Mammary microvascular endothelial cell (primary cell): Measurements from ENCODE around the genes CAPN11 and RUNX2.

DNA sequence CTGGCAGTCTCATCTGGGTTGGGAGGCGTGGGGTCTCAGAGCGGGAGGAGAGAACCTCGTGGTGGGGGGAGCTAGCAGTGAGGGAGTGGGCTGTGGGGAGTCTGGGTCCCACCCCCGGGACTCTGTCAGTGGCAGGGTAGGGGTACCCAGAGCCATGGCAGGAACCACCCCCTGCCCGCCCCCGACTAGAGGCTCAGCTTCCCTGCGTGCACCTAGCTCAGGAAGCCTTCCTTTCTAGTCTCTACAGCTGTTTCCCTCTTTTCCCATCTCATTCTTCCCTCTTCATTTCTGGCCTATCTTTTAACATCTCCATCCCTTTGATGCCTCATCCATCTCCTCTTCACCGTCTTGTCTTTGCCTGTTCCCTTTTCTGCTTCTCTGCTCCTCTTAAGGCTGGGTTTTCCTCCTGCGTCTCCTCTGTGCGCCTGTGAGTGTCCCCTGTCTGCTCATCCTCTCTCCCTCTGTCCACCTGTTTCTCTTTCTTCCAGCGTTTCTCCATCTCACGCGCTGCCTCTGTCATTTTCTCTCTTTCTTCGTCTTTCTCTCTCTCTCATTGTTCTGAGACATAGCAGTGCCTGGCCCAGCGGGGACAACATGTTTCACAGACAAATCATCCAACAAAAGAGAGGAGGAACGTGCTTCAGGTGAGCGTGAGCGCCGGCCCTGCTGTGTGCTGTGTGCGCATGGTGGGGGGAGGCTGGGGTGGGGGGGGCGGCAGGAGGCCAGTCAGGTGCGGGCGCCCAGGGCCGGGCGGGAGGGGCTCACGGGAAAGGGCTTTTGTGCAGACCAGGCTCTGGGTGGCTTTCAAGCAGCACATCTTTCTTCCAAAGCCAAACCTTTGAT is 121.0 kb downstream of the VEGFA start:
- RAMPAGE, long total RNA = no peak

GRCh38 chr6:43998516-43999379 is 128.5 kb downstream of the MRPL14 start:
- RAMPAGE, long total RNA = no peak

DNA sequence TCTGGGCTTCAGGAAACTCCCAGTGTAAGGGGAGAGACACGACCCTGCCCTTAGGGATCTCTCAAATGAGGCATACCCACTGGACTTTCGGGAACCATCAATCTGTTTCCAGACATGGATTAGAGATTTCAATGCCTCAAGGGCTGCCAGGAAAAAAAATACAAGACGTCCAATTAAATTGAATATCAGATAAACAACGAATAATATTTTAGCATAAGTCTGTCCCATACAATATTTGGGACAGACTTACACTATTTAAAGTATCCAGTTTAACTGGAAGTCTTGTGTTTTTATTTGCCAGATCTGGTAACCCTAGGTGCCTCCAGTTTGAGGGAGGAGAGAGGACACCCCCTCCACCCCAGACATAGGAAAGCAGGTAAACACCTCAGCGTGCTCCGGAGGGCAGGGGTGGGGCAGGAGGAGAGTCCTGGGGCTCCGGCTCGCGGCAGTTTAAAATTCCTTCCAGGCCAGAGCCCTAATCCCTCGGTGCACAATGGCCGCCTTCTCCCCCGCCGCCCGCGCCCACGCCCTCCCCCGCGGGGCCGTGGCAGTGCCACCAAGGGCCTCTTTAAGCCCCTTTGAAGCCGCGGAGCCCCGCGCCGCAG is 125.4 kb downstream of the MRPL14 start:
- RAMPAGE, long total RNA = no peak

DNA sequence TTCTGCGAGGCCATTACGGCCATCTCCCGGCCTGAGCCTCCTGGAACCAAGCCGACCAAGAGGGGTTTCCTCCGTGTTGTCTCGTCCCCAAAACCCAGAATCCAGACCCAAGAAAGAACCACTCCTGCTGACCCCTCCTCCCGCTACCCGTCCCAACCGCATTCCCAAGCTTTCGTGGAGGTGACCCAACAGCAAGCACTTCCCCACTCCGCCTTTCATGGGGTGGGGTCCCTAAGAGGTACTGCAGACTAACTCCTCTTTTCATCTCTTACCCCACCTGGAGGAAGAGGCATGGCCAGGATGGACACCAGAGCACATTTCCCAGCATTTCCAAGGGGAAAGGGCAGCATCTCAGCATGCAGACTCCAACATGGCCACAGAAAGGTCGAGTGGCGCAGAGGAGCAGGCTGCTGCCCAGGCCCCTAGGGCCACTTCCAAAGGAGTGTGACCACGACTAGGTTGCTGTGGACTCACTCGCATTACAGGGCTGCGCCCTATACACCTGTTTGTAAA is 53.5 kb downstream of the MRPL14 start:
- RAMPAGE, long total RNA = no peak

GRCh38 chr6:44111289-44112444 is 15.6 kb downstream of the MRPL14 start:
- RAMPAGE, long total RNA = no peak

GRCh38 chr6:44130096-44130449 is 2.7 kb downstream of the TMEM63B start:
- RAMPAGE, long total RNA = no peak

- RAMPAGE, long total RNA = no peak
Measured at GRCh38 chr6:44136251-44136642, 8.9 kb downstream of the TMEM63B start.

DNA sequence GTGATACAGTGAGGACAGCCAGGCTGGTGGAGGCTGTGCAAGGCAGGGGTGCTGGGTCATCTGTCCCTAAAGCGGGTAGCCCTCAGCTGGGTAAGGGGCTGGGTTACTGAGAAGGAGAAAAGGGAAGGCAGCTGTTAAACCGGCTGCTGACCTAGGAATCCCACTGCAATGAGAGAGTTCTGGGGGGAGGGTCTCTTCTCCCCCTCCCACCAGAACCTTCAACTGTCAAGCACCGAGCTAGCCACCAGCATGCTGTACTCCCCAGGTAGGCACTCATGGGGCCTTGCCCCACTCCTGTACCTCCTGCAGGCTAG is at the start of gene CAPN11:
CAPN11 (plus strand) TSS at position 221 of the 314 bp plus-strand sequence.
- RAMPAGE, long total RNA = no peak

GRCh38 chr6:44201896-44202281 is 14.8 kb upstream of the MYMX start:
- RAMPAGE, long total RNA = no peak

DNA sequence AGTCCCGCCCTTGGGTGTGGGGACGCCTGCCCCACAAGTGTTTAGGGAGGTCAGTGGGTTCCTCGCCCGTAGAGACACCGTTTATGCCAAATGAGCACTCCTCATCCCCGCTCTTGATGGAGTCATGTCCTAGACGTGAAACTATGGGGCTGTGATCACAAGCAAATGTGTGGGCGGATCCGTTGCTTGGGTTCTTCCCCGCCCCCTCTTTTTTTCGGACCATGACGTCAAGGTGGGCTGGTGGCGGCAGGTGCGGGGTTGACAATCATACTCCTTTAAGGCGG is 211 bp upstream of the HSP90AB1 start:
- RAMPAGE, long total RNA = no peak

- RAMPAGE, long total RNA = no peak
Measured at GRCh38 chr6:44251286-44251630, 4.4 kb downstream of the HSP90AB1 start.

DNA sequence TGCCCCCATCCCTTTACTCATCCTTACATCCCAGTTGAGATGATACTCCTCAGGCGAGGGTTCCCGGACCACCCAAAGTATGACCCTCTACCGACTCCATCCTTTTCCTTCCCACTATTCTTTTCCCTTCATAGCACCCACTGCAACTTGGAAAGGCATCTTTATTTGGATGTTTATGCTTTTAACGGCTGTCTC is 591 bp upstream of the SLC35B2 start:
- RAMPAGE, long total RNA = no peak

DNA sequence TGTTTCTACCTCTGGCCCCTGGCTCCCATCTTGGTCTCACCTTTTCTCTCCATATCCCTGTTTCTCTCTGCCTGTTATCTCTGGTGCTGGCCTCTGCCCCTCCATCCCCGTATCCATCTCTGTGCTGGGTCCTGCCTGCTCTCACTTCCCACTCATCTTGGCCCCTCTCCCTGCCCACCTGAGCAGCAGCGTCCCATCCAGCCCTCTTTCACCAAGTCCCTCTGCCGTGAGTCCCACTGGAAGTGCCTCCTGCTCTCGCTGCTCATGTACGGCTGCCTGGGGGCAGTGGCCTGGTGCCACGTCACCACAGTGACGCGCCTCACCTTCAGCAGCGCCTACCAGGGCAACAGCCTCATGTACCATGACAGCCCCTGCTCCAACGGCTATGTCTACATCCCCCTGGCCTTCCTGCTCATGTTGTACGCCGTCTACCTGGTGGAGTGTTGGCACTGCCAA is 2.7 kb downstream of the TMEM151B start:
- RAMPAGE, long total RNA = no peak

DNA sequence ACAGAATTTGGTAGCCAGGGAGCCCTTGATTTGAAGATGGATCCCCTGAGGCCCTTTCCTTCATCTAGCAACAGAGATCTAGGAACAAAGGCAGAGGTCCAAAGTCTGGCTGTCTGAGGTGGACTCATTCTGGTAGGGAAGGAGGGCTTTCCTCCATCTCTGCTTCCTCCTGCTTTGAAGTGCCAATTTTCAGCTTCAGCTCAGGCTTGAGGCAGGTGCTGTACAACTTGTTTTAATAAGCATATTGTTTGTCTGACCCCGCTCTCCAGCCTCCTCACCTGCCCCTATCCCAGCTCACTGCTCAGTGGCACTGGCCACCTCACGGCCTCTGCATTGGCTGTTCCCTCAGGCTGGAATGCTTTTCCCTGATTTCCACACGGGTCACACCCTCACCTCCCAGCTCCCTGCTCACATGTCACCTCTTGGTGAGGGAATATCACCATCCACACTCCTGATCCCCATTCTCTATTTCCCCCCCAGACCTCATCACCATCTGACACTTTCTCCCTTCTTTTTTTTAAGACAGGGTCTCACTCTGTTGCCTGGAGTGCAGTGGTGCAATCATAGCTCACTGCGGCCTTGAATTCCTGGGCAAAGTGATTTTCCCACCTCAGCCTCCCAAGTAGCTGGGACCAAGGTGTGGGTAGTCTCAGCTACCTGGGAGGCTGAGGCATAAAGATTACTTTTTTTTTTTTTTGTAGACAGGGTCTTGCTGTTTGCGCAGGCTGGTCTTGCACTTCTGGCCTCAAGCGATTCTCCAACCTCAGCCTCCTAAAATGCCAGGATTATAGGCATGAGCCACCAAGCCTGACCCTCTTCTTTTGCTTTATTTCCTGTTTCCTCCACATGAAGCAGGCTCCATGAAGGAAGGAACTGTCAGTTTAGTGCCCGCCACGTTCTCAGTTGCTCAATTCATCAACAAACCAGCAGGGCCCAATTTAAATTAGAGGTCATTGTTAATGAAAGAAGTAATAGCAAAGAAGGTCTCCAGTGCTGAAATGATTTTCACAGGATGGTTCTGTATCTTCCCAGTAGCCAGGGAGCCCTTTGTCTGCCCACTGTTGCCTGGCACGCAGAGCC is 1.6 kb upstream of the TCTE1 start:
- RAMPAGE, long total RNA = no peak

DNA sequence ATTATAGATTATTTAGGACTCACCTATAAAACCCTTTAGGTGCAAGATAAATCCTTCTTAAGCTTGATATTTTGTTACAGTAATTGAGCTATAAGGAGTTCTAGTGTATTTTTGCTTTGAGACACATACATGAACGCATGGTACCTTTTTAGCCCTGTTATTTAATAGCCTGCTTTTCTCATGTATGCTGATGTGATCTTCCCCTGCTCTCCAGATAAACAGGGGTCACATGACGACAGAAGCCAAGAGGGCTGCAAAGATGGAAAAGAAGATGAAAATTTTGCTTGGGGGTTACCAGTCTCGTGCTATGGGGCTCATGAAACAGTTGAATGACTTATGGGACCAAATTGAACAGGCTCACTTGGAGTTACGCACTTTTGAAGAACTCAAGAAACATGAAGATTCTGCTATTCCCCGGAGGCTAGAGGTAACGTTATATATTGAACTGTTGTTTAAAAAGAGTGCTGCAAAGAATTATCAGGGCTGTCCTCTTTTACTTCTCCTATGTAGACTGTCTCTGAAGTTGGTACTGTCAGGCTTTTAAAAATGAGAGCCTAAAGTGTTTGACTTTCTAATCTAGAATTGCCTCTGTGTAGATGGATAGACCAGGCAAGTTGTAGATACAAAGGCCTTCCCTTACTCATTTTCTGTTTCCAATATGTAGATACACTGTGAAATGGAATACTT is 58.1 kb downstream of the CDC5L start:
- RAMPAGE, long total RNA = no peak

DNA sequence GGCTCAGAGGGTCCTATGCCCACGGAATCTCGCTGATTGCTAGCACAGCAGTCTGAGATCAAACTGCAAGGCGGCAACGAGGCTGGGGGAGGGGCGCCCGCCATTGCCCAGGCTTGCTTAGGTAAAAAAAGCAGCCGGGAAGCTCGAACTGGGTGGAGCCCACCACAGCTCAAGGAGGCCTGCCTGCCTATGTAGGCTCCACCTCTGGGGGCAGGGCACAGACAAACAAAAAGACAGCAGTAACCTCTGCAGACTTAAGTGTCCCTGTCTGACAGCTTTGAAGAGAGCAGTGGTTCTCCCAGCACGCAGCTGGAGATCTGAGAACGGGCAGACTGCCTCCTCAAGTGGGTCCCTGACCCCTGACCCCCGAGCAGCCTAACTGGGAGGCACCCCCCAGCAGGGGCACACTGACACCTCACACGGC is 457.1 kb upstream of the RUNX2 start:
- RAMPAGE, long total RNA = no peak

DNA sequence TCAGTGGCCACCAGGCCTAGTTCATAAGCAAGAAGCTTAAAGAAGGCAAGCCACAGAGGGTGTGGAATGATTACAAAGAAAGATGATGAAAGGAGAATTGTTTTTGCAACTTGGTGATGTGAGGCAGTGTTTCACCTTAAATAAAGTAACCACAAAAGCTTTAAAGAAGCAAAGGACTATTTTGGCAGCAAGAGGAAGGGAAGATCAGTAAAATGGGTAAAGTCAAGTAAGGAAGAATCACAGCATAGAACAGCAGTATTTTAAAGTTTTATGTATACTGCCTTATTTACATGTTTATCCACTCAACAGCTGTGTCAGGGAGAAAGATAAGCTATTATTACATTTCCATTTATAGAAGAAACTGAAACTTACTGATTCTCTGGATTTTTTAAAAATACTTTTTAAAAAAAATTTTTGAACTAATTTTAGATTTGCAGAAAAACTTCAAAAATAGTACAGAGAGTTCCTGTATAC is 351.0 kb upstream of the RUNX2 start:
- RAMPAGE, long total RNA = no peak

DNA sequence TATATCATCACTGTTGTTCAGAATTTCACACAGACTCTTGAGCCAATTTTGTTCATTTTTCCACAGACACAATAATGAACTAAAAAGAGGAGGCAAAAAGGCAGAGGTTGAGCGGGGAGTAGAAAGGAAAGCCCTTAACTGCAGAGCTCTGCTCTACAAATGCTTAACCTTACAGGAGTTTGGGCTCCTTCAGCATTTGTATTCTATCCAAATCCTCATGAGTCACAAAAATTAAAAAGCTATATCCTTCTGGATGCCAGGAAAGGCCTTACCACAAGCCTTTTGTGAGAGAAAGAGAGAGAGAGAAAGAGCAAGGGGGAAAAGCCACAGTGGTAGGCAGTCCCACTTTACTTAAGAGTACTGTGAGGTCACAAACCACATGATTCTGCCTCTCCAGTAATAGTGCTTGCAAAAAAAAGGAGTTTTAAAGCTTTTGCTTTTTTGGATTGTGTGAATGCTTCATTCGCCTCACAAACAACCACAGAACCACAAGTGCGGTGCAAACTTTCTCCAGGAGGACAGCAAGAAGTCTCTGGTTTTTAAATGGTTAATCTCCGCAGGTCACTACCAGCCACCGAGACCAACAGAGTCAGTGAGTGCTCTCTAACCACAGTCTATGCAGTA is at the start of gene RUNX2:
RUNX2 (plus strand) TSS at position 462 of the 624 bp plus-strand sequence.
- RAMPAGE, long total RNA = no peak

GRCh38 chr6:45417341-45417719 is 39.6 kb upstream of the SUPT3H start:
- RAMPAGE, long total RNA = no peak

DNA sequence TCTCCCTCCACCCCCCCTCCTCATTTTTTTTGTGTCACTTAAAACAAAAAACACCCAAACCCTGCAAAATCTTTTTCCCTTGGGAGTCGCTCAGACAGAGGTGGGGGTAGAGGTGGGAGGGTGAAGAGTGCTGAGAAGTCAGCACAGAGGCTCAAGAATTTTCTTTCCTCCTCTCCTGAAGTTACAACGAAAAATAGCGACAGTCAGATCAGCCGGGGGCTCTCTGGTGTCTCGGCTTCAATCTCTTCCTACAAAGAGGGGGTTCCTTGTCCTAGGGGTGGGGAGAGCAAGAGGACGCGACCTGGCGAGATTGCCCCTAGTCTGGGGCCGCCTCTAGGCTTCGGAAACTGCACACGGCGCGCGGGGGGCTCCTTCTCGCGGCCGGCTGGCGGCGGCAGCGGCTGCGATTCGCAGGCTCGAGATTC is 43.7 kb upstream of the SUPT3H start:
- RAMPAGE, long total RNA = no peak